A172 (cell line): ENCODE measurements around the gene NSUN7.

DNA sequence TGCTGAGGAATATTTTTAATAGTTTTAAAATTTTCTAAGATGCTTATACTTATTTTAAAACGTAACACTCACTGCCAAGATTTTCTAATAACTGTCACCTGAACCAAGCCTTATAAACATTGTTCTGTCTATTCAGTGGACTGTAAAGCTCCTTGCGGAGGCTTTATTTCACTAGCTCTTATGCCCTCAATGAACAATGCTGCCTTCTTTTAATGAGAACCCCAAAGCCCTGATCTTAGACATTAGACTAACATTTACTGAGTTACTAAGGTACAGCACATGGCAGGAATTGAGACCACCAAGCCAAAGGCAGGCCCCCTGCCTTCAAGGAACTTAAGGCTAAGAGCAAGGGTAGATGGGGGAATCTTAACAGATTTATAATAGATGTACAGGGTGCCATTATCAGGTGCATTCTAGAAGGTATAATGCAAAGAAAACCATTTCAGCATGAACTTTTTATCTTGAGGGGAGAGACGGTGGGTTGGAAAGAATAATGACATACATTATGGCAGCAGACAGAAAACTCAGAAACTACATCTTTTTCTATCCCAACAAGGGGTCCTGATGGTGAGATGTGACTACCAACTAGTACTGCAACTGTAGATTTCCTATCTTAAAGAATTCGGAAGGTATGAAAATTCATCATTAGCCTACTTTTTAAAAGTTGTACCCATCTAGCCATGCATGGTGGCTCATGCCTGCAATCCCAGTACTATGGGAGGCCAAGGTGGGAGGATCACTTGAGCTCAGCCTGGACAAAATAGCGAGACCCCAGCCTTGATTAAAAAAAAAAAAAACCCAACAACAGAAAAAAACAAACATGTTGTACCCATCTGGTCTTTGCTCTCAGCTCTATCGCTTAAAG lies 1.9 kb downstream of the RPL9 start:
- RAMPAGE, long total RNA: no peak

- RAMPAGE, long total RNA: no peak
Measured at GRCh38 chr4:39472237-39472822, 13.5 kb downstream of the LIAS start.

GRCh38 chr4:39501894-39502447 lies 25.3 kb downstream of the UGDH start:
- RAMPAGE, long total RNA: no peak

GRCh38 chr4:39507137-39507866 lies 19.9 kb downstream of the UGDH start:
- RAMPAGE, long total RNA: no peak

GRCh38 chr4:39706372-39706957 lies 8.5 kb downstream of the UBE2K start:
- RAMPAGE, long total RNA: no peak

GRCh38 chr4:40173552-40174090 lies 23.2 kb upstream of the RHOH start:
- RAMPAGE, long total RNA: no peak

- RAMPAGE, long total RNA: no peak
Measured at GRCh38 chr4:40200939-40201239, 4.1 kb downstream of the RHOH start.

GRCh38 chr4:40219468-40219738 lies 22.6 kb downstream of the RHOH start:
- RAMPAGE, long total RNA: no peak

- RAMPAGE, long total RNA: no peak
Measured at GRCh38 chr4:40240939-40241421, 44.1 kb downstream of the RHOH start.

GRCh38 chr4:40245948-40246541 lies 49.2 kb downstream of the RHOH start:
- RAMPAGE, long total RNA: no peak

GRCh38 chr4:40377555-40378090 lies 42.5 kb downstream of the CHRNA9 start:
- RAMPAGE, long total RNA: no peak

GRCh38 chr4:40462328-40462842 lies 127.3 kb downstream of the CHRNA9 start:
- RAMPAGE, long total RNA: no peak

DNA sequence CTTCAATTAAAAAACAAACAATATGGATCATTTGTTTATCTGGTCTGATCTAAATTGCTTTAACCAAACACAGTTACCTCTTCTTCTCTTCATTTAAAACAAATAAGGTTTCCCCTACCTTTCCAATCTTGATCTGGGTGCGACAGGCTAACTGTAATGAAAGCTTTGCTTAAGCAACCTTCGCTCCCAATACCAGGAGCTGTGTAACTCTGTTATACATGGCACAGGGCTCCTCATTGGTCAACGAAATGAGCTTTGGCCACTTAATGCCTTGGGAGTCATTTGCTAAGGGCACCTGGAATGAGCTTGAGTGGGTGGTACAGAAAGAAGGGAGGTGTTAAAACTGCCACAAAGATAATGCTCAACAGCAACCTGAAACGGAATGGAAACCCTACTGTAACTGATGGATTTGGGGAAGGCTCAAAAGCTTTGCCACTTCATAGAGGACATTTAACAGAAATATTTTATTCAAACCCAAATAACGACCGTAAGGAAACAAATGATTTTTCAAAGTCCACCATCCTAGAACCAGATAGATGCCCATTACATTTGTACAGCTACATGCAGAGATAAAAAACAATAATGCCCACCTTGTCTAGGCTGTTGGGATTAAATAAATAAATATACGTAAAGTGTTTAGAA lies 140.6 kb downstream of the CHRNA9 start:
- RAMPAGE, long total RNA: no peak

GRCh38 chr4:40587741-40588403 lies 41.8 kb downstream of the RBM47 start:
- RAMPAGE, long total RNA: no peak

DNA sequence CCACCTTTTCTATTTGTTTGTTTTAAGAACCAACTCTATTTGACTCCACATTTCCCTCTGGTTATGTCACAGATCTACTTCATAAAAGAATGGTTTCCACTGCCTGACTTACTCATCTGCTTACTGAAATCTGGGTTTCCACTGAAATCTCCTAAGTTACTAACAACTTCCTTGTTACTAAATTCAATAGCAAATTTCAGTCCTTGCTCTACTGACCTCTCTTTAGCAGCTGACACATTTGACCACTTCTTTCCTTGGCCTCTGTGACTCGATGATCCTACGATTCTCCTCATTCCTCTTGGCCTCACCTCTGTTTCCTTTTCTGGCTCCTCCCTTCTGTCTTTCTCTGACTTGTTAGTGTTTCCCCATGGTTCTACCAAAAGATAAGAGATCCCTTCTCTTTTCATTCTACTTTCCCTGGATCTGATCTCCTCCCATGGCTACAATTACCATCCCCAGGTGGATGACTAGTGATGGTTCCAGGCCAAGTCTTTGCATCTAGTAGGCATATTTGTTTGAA lies 27.8 kb upstream of the NSUN7 start:
- RAMPAGE, long total RNA: no peak

DNA sequence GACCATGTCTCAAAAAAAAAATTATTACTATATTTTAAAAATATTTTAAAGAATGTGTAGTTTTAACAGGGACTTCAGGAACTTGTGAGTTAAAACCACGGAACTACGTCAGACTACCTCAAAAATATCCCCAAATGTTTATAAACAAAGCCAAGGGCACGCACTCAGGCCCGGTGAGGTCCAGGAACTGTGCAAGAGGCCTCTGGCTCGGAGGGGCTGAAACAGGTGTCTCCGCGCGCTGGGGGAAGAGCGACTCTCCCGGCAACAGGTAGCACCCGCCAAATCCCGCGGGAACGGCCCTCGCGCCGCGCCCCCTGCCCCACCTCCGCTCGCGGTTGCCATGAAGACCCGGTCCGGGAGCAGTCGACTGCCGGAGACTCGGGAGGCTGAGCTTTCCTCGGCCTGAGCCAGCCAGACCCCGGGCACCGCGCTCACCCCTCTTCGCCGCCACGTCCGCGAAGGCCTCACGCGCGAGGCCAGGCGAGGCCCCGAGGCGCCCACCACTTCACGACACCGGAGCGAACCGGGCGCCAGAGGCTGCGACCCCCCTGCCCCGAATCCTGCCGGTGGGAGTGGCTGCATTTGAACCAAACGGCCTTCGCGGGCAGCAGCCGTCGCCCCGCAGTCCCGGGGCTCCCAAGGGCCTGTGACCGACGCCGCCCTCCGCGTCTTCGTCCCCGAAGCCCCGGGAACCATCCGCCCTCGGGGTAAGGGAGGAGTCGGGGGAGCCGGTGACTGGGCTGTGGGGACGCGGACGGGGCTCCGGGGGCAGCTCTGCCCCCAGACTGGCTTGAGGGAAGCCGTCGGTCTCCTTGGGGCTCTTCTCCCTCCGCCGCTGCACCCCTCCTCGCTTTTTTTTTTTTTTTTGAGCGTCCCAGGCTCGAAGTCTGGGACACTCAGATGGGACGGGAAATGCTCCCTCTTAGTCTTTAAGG lies at the start of gene NSUN7:
Gene NSUN7, plus strand, starts transcription at position 362 of the 935 bp plus-strand sequence.
- RAMPAGE, long total RNA: no peak

DNA sequence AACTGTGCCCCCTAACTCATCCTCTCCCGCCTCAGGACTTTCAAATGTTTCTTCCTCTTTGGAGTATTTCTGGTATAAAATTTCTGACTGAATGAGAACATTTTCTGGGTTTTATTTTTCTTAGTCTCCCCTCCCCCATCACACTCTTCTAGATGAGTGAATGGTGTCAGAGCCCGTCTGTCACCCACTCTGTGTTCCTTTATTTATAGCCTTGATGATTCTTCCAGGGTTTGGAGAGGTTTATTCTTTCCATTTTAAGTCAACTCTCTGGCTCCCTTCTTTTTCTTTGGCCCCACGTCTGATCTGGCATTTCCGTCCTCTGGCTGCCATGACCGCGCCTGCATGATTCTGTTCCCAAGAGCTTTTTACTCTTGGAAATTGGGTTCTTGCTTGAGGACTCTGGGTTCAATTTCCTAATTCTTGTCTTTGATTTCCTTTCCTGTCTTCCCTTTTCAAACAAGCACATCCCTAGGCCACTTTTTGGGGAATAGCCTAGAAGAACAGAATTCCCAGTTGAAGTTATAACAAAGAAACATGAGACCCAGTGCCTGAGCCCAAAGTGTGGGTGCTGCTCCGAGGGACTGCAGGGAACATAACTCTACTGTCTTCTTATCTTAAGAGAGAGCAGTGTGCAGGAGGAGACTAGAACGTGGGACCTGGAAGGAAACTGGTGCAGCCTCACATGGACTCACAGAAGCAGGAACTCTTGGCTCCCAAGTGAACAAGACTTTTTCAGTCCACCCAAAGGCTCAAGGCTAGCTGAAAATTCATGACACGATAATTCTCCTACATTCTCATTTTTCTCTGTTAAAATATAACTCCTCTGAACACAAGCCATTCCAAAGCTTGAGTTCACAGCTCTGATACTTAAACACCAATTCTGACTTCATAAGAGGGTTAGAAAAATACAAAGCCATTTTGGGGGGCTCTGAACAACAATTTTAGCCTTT lies 129.1 kb downstream of the NSUN7 start:
- RAMPAGE, long total RNA: no peak

GRCh38 chr4:41028433-41029532 lies 185.6 kb downstream of the APBB2 start:
- RAMPAGE, long total RNA: no peak

- RAMPAGE, long total RNA: no peak
Measured at GRCh38 chr4:41144716-41145329, 69.5 kb downstream of the APBB2 start.

GRCh38 chr4:41202193-41202560 lies 12.2 kb downstream of the APBB2 start:
- RAMPAGE, long total RNA: no peak